ENCODE results near the genes GSTA4, GCM1, GFRAL and BMP5.

DNA sequence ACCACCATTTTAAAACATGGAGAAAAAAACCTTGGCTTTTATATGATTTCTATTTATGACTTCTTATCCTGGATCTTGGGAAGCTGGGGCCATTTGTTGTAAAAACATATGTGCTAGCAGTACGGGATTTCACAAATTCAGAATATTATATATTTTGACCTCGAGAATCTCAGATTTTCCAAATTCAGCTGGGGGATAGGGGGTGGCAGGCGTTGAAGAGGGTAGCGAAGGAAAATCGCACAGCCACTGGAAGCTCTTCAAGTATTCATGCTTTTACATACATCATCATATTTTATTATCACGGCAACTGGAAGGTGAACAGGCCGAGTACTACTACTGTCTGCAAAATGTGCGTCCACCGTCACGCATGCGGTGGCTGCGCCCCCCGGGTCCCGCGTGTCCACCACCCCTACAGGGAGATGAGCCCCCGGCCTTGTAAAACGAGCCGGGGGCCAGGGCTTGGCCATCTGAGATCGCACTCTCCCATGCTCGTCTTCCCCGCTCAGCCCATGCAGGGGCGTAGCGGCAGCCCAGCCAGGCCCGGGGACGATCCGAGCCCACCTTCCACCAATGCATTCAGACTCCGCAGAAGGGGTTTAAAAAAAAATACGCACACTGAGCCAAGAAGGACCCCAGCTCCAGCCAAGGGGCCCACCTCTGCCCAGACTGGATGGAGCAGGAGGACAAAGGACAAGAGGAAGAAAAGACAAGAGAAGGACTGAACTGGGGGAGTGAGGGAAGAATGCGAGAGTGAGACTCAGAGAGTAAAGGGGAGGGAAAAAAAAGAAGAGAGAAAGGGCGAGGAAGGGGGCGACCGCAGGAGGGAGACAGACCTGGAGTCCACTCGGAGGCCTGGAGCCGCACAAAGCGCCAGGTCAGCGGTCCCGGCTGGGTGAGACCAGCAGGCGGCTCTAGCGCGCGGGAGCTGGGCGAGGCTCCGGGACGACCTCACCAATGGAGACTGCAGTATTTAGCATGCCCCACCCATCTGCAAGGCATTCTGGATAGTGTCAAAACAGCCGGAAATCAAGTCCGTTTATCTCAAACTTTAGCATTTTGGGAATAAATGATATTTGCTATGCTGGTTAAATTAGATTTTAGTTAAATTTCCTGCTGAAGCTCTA lies at the start of gene GSTA4:
Gene GSTA4, minus strand, starts transcription at position 869 of the 1,124 bp plus-strand sequence.
- RRBS: 15% methylated on average over 17 of the region's 46 CpGs

DNA sequence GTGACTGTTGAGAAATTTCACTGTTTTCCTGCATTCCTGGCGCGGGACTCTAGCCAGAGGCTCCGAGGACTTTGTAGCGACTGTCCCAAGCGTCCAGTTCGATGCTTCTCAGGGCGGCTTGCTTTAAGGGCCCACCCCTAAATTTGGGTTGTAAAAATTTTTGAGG lies 277 bp upstream of the FBXO9 start:
- RRBS: no CpG with 5 or more reads among the region's 7 CpGs

DNA sequence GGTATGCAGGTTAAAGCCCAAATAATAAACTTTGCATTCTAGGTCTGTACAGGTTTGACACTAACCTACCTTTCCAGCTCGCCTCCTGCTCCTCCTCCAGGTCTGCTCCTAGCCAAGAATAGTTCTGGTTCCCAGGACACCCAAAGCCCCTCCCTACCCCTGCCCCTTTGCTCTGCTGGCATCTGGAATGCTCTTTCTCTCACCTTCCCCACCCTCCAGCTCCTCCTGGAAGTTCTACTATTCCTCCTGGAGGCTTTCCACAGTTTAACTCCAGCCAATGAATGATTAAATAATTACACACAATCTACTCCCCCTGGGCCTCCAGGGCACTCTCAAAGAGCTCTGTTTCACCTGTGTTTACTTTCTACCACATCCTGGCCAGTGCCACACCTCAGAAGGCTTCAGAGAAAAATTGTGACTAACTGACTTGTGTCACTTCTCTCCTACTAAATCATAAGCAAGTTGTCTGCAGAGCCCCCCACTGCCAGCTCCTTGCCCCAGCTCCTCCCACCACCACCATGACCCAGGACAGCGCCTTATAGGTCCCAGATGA lies 36.2 kb downstream of the GCM1 start:
- RRBS: no CpG with 5 or more reads among the region's 2 CpGs

- RRBS: no CpG with 5 or more reads among the region's 6 CpGs
These were observed at the start of gene GCM1 for GRCh38 chr6:53148596-53149067. TSS of gene GCM1 (minus strand) at chr6:53148841.

DNA sequence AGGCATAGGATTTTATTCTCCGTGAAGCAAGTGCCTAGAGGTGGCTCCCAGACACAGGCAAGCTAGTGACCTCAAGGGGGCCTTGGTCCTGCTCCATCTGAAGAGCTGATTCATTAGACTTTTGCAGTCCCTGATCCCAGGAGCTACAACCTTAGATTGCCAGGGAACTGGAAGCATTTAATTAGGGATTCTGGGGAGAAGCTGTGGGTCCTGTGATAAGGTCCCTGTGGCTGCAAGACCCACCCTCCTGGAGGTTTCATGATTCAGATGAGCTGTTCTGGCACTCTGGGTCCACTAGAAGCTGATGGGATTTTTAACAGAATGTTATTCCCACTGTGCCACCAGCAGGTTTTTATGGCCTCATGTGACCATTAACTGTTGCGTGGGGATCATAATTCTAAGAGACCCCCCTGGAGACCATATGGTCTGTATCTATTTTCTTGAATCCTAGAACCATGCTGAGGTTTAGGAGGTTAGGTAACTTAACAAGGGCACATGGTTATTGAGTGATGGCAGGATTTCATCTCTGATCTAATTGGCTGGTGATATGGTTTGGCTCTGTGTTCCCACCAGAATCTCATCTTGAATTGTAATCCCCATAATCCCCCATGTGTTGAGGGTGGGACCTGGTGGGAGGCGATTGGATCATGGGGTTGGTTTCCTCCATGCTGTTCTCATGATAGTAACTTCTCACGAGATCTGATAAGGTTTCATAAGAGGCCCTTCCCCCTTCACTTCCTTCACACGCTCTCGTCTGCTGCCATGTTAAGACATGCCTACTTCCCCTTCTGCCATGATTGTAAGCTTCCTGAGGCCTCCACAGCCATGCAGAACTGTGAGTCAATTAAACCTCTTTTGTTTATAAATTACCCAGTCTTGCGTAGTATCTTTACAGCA lies 90.3 kb downstream of the ELOVL5 start:
- RRBS: no CpG with 5 or more reads among the region's 7 CpGs

- RRBS: no CpG with 5 or more reads among the region's 4 CpGs
These were observed 41.8 kb downstream of the ELOVL5 start for GRCh38 chr6:53306529-53307831.

DNA sequence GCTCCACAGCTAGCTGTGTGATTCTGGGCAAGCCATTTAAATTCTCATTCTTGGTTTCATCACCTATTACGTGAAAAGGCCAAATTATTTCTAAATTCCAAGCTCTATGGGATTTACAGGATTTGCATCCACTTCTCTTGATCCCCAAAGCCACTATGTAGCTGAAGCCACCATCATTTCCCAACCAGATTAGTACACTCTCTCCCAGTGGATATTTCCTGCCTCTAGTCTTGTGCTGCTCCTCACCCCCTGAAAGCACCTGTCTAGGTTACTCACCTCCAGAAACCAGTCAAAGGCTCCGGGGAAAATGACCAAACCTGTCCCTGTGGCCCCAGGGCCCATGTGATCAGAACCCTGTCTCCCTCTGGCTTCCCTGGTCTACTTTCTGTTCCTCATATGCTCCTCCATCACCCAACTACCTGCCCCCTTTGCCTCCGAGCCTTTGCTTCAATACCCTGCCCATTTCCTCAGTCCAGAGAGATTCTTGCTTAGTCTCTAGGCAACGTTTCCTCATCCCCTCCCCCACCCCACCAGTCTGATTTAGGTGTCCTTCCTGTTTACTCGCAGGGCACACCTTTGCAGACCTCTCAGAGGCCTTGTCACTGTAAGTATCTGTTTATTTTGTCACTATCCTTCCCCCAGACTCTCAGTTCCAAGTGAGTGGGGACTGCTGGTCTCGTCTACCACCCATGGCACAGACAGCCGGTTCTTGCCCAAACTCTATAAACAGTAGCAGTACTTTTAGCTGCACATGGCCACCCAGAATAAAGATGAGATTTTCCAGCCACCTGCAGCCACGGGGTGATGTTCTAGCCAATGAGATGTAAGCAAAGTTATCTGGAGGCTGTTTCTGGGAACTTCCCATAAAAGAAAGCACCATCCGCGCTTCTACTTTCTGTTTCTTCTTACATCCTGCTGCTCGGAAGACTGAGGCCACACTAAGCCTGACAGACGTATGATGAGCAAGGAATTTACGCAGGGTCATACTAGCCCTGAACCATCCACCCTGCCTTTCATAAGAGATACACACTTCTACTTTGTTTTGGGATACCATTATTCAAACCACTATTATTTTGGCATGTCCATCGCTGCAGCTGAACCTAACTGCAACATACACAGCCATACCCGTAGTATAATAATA lies 13.4 kb downstream of the ELOVL5 start:
- RRBS: no CpG with 5 or more reads among the region's 15 CpGs

DNA sequence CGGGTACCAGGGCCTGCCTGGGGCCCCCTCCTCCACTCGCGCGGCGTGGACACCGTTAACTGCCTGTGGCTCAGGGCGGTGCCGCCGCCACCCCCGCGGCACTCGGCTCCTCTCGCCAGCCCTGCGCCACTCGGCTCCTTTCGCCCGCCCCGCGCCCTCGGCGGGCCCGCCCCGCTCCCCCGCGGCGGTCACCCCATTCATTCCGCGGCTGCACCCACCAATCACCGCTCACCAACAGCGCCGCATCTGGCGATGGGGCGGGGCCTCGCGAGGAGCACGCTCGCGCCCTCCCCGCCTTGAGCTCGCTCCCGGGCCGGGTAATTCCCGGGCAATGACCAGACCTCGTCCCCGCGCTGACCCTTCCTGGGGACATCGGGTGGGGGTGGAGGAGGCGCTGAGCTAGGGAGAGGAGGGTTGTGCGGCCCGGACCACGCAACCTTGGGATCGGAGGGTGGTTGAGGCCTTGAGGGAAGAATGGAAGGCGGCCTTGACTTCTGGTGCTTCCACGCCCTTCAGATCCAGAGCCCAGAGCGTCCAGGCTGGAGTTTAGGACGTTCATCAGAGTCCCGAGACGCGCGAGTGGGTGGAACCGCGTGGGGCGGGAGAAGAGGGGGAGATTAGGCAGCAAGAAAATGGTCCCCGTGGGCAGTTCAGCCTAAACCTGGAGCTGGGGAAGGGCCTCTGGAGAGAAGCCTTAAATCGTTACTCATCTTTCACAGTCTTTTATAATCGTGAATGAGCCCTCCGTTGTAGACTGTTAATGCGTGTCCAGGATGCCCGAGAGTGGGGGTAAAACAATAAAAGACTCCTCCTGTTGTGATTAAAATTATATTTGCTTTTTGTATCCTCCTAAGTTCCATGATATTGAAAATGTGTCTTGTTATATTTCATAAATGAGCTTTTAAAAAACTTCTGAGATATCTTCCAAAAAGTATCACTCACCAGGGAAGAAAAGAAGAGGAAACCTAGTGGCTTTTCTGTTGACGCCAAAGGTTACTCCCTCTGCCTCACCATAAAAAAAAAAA lies 10.8 kb upstream of the ELOVL5 start:
- RRBS: under 1% methylated on average over 7 of the region's 70 CpGs

DNA sequence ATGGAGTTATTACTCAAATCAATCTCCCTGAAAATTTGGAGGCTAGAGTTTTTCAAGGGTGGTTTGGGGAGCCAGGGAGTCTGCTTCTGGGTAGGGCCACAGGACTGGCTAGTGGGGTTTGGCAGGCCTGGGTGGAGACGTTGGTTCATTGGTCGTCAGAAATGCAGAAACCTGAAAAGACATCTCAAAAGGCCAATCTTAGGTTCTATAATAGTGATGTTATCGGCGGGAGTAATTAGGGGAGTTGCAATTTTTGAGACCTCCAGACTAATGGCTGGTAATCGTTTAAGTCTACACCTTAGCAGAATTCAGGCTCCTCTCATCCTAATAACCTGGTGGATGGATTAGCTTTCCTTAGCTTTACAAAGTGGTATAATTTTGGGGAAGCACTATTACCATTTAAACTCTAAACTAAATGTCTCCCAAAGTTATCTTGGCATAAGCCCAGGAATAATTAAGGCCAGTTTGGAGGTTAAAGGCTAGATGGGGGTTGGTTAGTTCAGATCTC lies 51.4 kb downstream of the KLHL31 start:
- RRBS: no CpG with 5 or more reads among the region's 5 CpGs

GRCh38 chr6:53793163-53793946 lies 1.4 kb upstream of the LRRC1 start:
- RRBS: no CpG with 5 or more reads among the region's 16 CpGs

DNA sequence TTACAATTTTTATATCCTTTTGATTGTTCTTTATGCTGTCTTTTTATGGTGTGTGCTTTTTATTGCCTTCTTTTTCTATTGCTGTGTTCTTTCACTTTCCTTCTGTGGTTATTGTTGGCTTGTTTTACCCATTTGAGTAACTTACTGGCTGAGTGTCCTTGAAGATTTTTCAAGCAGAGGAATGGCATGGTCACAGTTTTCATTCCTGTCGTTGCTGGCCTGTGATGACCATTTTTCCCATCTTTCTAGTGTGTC lies 30.9 kb downstream of the LRRC1 start:
- RRBS: no CpG with 5 or more reads among the region's 1 CpG

DNA sequence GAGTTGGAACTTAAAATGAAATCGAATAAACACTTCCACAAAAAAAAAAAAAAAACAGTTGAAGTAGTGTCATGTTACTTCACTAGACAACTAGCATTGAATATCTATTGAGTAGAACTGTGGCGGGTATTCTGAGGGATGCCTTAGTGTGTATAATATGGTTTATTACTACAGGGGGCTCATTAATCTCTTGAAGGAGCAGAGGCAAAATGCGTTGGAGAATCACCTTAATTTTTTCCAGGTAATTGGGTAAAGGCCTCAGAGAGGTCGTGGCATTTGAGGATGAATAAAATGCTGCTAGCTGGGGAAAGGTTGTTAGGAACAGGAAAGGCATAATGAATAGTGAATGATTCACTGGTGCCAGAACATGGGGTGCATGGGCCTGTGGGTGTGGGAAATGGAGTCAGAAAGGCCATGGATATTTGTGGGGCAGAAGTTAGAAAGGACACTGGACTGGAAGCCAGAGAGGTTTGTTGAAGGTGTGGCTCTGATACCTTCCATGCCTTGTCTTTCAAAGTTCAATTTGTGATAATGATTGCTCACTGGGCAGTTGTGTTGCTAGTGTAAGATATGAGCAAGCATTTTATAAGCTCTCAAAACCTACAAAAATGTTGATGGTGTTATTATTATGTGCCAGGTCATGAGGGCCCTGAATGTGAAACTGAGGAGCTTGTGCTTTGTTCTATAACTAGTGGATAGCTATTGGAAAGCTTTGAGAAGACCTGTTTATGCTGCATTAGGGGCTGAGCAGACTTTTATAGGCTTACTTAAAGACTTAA lies 32.7 kb downstream of the LRRC1 start:
- RRBS: no CpG with 5 or more reads among the region's 4 CpGs

DNA sequence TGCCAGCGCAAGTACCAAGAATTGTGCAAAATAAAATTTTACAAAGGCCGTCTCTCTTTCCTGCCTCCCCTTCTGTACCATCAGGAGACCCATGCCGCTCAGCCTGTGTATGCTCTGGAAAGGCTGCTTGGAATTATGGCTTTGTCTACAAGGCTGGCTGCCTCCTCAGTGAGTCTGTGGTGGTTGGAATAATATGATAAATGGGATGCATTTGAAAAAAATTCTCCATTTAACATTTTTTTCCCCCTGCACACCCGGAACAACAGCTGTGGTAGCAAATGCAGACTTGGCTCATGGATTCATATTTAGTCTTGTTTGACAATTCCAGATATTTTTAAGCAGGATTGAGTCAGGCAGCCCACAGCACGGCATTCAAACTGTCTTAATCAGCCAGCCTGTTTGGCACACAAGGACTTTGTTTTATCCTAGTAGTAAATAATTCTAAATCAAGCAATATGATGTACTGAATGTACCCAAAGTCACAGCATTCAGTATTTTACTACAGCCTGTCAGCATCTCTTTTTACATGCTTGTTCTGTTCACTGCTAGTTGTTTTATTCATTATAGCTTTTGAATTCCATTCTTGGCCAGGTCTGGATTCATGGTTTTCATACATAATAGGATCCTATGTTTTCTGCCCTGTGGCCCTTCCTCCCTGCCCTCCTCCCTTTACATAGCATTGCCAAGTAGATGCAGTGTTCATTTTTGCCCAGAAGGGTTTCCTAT lies 68.0 kb downstream of the LRRC1 start:
- RRBS: no CpG with 5 or more reads among the region's 5 CpGs

- RRBS: no CpG with 5 or more reads among the region's 5 CpGs
These were observed 102.2 kb upstream of the MLIP start for GRCh38 chr6:54009024-54009539.

- RRBS: no CpG with 5 or more reads among the region's 3 CpGs
These were observed 28.1 kb upstream of the MLIP start for GRCh38 chr6:54083018-54083676.

DNA sequence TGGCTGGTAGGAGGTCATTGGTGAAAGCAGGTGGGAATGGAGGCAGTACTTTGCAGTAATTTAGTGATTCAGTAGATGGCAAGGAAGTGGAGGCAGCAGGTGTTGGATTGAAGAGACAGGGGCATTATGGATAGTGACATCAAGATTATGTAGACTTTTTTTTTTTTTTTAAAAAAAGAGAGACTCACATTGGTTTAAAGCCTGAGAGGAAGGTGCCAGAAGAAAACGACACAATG lies 1.2 kb upstream of the TINAG start:
- RRBS: no CpG with 5 or more reads among the region's 1 CpG

GRCh38 chr6:54846924-54847325 lies 354 bp downstream of the FAM83B start:
- RRBS: 3% methylated on average over 4 of the region's 26 CpGs

- RRBS: no CpG with 5 or more reads among the region's 2 CpGs
These were observed at the start of gene GFRAL for GRCh38 chr6:55327281-55327519. TSS of gene GFRAL (plus strand) at chr6:55327469.

DNA sequence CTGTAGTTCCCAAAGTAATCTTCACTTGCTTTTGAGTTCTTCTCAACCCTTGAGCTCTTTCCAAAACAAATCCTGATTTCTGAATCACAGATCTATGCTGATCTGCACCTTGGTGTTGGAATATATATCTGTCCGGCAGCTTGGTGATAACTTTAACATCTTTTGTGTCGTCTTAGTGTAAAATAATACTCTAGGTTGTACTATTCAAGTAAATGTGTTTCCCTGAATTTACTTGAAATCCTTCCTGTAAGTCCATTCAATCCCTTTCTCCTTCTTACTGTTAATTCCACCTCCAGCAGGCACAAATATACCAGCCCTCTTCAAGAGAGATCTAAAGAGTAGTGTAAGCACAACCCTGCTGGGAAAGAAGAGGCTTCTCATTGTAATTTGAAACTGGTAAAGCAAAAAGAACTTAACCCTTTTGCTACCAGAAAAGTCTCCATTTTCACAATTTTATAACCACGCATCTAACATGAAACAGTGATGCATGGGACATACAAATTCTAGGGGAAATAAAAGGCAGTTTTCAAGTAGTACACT lies at the start of gene BMP5:
Gene BMP5, minus strand, starts transcription at position 340 of the 540 bp plus-strand sequence.
- RRBS: no CpG with 5 or more reads among the region's 3 CpGs

Measured in T47D (cell line).